Tibial nerve (tissue), 3 donors: ENCODE results near the genes OR51F2, OR51G1 and OR51A2.

DNA sequence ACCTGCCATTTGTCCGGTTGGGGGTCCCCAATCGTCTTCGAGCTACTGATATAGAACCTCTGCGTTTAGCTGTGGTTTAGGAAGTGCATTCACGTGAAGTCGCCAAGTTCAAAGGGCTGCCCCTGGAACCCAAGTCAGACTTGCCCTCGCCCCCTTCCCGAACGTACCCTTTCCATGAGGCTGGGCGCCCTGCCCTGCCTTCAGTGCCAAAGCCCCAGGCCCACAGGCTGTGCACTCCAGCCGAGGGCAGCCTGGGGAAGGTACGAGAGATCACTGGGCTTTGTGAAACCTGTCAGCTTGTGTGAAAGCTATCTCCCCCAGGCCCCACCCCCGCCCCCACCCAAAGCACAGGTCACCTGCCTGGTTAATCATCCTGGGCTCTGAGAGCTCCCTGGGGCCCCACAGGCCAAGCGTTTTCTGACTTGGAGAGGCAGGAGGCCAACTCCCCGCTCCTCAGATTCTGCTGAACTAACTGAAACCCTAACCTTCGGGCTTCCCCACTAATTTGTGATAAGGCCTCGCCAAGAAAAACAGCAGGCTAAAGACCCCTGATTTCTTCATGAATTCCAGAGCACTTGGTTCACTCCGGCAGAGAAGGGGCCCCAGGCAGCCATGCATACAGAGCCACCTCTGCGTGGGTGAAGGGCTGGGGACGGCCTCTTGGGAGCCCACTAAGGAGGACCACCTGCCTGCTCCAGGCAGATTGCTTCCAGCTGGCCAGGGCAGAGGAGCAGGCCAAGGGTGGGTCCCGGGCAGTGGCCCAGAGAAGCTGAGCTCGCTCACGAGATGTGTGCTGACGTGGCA, 159.9 kb downstream of the CDKN1C start:
- PRO-cap: no peak
- RAMPAGE, long total RNA, 3 experiments: no peak in any of the 3 experiments

GRCh38 chr11:2943085-2943482, 13.9 kb upstream of the PHLDA2 start:
- PRO-cap: no peak
- RAMPAGE, long total RNA, 3 experiments: no peak in any of the 3 experiments

- PRO-cap: no peak
- RAMPAGE, long total RNA, 3 experiments: no peak in any of the 3 experiments
Observed at GRCh38 chr11:2975332-2976160, 16.6 kb downstream of the NAP1L4 start.

DNA sequence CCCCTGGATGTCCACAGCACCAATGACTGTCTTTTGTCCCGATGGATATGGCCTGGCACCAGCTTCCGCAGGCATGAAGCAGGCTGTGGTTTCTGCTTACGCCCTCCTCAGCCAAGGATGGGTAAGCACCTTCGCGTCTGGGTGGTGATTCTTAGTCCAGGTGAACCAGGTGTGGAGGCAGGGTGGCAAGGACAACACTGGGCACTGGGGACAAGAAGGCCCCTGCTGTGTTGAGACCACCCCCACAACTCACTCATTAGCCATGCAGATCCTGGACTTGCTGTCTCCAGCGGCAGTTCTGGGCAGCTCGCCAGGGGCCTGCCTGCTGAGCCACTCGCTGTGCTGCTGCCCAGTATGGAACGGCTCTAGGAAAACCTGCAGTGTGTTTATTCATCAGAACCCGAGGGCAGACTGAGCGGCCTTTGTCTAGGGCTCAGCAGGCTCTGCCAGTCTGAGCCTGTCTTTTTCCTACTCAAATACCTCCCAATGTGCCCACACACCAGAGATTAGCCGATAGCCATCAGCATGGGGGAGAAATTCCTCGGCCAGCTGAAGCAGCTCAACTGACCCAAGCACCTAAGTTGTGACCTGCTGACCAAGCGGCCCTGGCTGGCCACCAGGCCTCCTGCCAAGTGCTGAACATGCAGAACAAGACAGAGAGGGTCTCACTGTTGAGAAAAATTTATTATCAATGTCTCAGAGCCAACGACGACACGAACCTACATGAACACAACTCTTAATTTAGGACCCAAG, 8.3 kb upstream of the NAP1L4 start:
- PRO-cap: bidirectional peak, plus-strand start at position 396 of the sequence, minus-strand start at position 187 of the sequence
- RAMPAGE, long total RNA, 3 experiments: no peak in any of the 3 experiments

DNA sequence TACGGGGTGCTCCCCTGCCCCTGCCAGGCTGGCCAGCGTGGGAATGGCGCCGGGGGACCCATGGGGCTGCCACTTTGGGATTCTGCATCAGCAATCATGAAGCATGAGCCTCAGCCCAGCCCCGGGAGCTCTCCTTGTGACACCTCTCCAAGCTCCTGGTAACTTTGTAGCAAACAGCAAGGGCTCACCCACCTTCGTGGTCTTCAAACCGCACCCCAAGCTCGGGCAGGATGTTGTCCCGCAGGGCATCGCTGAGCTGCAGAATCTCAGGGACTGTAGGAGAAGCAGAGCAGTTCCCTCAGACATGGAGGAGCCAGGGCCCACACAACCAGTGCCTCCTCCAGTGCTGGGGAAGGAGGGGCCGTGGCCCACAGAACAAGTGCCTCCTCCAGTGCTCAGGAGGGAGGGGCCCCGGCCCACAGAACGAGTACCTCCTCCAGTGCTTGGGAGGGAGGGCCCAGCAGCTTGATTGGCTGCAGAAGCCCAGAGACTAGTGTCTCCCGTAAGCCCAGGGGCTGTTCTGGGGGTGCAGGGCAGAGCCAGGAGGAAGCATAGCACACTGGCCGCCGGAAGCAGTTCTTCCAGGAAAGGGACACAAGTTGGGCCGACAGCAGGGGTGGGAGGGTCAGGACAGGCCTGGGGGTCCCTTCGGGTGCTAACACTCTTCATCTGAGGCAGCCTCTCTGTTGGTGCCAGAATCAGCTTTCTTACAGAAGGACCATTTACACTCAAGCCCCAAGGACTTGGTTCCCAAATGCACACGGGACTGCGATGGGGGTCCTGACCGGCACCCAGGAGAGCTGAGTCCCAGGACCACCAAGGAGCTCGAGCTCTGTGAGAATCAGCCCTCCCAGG, 14.8 kb upstream of the NAP1L4 start:
- PRO-cap: bidirectional peak, plus-strand start at position 518 of the sequence, minus-strand start at position 306 of the sequence
- RAMPAGE, long total RNA, 3 experiments: start-site peak on the minus strand in 1 of 3 experiments, centred at position 312 of the sequence, 171 reads per replicate

- PRO-cap: no peak
- RAMPAGE, long total RNA, 3 experiments: no peak in any of the 3 experiments
Observed at GRCh38 chr11:3043946-3044545, 13.2 kb downstream of the CARS1 start.

- PRO-cap: no peak
- RAMPAGE, long total RNA, 3 experiments: no peak in any of the 3 experiments
Observed at GRCh38 chr11:3095708-3096343, 38.6 kb upstream of the CARS1 start.

DNA sequence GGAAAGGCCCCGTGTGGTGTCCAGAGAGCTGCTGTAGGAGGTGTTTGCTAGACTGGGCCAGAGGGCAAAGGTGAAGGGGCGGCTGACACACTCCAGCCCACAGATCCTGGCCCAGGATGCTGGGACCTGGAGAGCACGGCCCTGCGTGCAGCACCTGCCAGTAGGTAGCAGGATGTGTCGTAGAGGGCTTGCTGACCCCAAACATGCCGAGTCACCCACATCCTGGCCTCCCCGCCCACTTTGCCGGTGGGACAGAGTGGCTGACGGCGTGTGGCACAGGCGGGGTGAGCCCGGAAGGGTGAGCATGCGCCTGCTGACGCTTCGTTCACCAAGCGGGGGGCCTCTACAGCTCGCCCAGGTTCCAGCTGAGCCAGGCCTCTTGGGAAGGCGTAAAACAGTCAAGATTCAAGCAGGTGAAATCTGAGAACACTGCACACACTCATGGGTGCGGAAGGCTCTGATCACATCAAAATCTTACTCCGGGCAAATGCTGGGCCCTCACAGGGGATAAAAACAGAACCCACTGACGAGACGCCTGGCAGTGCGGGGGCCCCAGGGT, 10.9 kb downstream of the OSBPL5 start:
- PRO-cap: no peak
- RAMPAGE, long total RNA, 3 experiments: no peak in any of the 3 experiments

DNA sequence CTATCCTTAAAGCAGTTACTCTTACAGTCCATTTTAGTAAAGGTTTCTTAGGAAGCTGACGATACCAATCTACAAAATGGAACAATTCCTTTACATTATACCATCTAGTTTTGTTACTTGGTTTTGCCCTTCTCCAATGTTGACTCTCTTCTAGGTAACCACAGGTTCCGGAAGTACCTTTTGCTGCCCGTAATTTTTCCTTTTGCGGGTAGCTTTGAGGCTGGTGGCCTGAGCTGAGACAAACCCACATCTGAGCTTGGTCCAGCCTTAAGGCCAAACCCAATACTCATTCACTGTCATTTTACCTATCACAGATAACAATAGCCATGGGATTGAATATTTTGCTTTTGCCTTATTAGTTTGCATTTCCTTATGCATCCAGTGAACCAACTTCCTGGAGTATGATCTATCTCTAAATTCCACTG, 10.0 kb upstream of the MRGPRE start:
- PRO-cap: no peak
- RAMPAGE, long total RNA, 3 experiments: no peak in any of the 3 experiments

GRCh38 chr11:3359202-3360294, 19.4 kb downstream of the ZNF195 start:
- PRO-cap: no peak
- RAMPAGE, long total RNA, 3 experiments: no peak in any of the 3 experiments

- PRO-cap: bidirectional peak, plus-strand start at chr11:3422618, minus-strand start at chr11:3422519
- RAMPAGE, long total RNA, 3 experiments: no peak in any of the 3 experiments
Observed at GRCh38 chr11:3422119-3422558, 43.2 kb upstream of the ZNF195 start.

DNA sequence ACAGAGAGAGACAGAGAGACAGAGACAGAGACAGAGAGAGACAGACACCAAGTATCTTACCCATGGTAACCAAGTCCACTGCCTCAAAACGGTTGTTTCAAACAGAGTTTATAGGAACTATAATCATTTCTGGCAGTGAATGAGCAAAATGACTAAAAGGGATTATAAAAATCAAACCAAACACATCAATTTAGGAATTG, 38.7 kb downstream of the NUP98 start:
- PRO-cap: no peak
- RAMPAGE, long total RNA, 3 experiments: no peak in any of the 3 experiments

DNA sequence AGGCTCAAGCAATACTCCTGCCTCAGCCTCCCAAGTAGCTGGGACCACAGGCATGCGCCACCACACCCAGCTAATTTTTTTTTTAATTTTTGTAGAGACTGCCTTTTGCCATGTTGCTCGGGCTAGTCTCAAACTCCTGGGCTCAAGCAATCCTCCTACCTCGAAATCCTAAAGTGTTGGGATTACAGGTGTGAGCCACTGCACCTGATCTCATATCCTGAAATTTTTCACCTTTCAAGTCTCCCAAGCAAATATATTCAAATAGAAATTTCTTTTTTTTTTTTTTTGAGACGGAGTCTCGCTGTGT, 21.2 kb downstream of the NUP98 start:
- PRO-cap: no peak
- RAMPAGE, long total RNA, 3 experiments: no peak in any of the 3 experiments

DNA sequence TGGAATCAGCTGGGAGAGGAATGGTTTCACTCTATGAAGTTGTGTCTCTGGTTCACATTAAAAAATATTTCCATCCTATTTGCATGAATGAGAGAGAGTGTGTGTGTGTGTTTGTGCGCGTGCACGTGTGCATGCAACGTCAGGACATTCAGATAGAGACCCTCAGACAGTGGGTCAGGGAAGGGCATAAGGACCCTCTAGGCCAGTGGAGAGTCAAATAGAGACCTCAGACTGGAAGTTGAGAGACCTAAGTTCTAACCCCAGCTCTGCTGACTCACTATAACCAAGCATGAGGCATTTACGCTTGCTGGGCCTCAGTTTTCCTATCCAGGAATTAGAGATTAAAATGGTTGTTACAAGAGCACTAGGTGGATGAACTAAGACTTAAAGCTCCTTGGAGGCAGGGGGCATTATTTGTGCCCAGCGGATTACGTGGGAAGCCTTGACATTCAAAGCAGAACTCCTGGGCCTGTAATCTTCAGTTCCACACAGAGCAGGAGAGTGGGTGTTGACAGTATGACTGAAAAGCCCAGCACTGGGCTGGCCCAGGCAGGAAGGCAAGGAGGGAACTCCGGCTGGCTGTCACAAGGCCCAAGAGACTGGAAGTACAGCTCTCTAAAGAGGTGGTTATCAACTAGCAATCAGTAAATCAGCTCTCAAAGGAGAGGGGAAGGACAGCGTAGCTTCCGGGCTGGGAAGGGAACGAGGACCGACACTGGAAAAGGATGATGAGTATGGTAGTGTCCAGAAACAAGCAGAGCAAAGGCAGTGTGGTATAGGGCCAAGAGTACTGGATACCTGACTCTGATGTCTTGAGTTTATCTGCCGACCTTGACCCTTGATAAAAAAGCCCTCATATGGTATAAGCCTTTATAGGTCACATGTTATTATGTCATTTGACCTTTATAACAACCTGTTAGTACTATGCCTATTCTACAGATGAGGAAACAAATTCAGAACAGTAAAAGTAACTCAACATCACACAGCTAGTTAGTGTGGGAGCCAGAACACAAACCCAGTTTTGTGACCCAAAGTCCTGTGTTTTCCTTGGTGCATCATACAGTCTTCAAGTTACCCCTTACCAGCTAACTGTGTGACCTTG, 9.1 kb downstream of the RHOG start:
- PRO-cap: no peak
- RAMPAGE, long total RNA, 3 experiments: no peak in any of the 3 experiments

GRCh38 chr11:4059135-4059901, 35.3 kb upstream of the RRM1 start:
- PRO-cap: no peak
- RAMPAGE, long total RNA, 3 experiments: start-site peak on the plus strand in 1 of 3 experiments, at chr11:4059154-4059390 at its widest, 22 reads per replicate

DNA sequence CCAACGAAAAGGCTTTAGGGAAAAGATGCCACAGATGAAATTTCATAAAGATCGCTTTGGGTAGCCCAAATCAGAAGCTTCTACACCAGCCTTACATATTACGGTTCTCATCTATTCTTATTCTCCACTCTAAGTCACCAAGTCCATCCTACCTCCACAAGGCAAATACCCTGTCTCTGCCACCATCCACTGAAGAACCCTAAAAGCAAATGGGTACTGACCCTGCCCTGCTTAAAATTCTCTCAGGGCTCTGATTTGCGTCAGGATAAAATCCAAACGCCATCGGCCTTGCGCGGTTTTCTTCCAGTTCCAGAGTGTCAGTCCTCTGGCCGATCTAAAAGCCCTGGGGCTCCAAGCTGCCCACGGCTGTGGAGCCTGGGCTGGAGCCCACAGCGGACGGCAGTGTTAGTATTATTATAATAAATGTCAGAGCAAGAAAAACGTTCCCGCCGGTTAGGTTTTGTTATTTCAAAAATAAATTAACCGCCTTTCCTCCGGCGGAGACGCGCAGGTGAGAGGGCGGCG, 518 bp upstream of the RRM1 start:
- PRO-cap: no peak
- RAMPAGE, long total RNA, 3 experiments: no peak in any of the 3 experiments

- PRO-cap: no peak
- RAMPAGE, long total RNA, 3 experiments: no peak in any of the 3 experiments
Observed at GRCh38 chr11:4642729-4643537, 849 bp upstream of the OR51E1 start.

- PRO-cap: no peak
- RAMPAGE, long total RNA, 3 experiments: no peak in any of the 3 experiments
Observed at GRCh38 chr11:4821118-4821407, at the start of gene OR51F2. OR51F2 (plus strand) TSS chr11:4821321.

- PRO-cap: no peak
- RAMPAGE, long total RNA, 3 experiments: no peak in any of the 3 experiments
Observed at GRCh38 chr11:4924071-4924697, at the start of gene OR51G1. OR51G1 (minus strand) TSS chr11:4924339.

- PRO-cap: no peak
- RAMPAGE, long total RNA, 3 experiments: no peak in any of the 3 experiments
Observed at GRCh38 chr11:4955417-4956121, at the start of gene OR51A2. OR51A2 (minus strand) TSS chr11:4955713.